Metastatic Breast Carcinoma in the Ovary (tissue), 3 donors: ENCODE results near the gene MEI1.

GRCh38 chr22:41696662-41697751 is 2.3 kb upstream of the MEI1 start:
- PRO-cap, 3 experiments: no peak in any of the 3 experiments

DNA sequence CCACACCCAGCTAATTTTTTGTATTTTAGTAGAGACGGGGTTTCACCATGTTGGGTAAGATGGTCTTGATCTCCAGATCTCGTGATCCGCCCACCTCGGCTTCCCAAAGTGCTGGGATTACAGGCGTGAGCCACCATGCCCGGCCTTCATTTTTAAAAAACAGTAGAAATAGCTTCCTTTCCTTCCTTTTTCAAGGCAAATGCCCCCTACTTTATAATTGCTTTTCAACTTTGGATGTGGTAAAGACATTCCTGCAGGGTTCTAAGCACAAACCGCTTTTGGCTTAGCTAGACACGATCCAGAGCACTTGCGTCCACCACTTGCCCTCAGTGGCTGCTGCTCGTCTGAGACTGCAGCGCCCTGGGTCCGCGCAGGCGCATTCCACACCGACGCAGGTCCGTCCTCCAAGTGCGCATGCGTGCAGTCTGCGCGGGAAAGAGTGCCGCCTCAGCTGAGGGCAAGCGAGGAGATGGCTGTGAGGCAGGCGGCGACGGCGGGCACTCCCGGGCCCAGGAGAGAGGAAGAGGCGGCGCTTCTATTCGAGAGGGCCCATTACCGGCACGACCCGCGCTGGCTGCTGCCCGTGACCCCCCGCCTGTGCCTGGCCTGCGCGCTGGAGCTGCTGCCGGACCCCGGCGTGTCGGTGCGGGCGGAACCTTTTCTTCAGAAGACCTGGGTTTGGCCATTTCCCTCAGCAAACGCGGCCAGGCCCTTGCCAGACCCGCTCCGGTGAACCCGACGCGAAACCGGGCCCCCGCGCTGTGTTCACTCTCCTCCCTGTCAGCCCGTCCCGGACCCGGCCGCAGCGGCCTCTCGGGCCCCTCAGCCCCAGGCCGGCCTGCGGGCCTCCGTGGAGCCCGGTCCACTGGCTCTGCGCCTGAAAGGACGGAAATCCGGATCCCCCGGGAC is at the start of gene MEI1:
Gene MEI1 (plus strand): TSS at position 434 of the 909 bp plus-strand sequence.
- PRO-cap, 3 experiments: peak in 1 of 3 experiments; most common minus-strand start position 362 of the sequence (in 1)

- PRO-cap, 3 experiments: no peak in any of the 3 experiments
Measured at GRCh38 chr22:41800820-41801556, 509 bp downstream of the CCDC134 start.

DNA sequence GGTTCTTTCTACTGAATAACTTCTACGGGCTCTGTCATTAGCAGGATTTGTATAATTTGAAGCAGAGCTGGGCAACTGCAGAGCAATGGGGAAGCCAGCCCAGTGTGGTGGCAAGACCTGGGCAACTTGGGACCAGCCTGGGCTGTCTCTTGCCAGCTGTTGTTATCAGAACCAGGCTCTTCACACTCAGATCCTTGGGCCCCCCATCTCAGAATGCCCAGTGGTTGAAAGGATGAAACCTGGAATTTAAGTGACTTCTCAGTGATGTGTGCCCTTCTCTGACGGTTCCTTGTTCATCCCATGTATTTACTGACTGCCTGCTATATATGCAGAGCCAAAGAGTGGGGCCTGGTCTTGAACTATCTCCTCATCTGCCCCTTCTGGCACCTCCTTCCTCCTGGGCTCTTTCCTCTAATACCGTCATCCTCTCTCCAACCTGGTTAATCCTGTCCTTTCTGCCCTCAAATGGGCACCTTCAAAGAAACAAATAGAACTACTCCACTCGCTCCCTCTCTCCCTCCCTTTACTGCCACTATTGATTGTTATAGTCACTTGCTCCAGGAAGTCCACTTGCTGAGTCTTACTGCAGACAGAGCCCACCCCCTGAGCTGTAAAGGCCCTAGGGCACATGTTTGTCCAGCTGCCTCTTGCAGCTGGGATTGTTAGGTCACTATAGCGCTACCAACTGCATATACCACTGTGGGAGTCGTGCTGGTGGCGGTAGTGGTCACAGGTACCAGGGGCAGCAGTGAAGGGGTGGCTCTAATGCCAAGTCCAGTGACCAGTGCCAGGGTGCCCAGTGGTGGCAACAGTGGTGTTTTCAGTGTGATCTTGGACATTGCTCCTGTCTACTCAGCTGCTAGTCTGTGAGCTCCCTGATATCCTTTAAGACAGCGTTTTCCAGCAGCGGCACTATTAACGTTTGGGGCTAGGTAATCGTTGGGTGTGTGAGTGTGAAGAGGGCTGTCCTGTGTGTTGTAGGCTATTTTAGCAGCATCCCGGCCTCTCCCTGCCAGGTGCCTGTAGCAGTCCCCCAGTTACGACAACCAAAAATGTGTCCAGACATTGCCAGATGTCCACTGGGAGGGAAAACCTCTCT is 4.5 kb upstream of the SREBF2 start:
- PRO-cap, 3 experiments: no peak in any of the 3 experiments

- PRO-cap, 3 experiments: no peak in any of the 3 experiments
Measured at GRCh38 chr22:41834279-41834698, 1.4 kb downstream of the SREBF2 start.

GRCh38 chr22:41835987-41837128 is 3.5 kb downstream of the SREBF2 start:
- PRO-cap, 3 experiments: no peak in any of the 3 experiments

DNA sequence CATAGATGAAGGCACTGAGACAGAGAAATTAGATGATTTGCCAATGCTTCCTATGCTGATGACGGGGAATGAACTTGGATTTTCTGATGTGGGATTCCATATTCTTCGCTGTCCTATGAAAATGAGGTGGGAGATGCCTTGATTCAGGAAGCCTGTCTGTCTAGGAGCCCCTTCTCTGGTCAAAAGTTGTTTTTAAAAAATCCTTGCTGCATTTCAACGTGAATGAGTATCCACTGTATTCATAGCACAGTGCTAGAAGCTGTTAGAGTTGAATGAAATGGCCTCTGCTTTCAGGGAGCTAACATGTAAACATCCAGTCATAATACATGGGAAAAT is 12.3 kb downstream of the SREBF2 start:
- PRO-cap, 3 experiments: no peak in any of the 3 experiments

DNA sequence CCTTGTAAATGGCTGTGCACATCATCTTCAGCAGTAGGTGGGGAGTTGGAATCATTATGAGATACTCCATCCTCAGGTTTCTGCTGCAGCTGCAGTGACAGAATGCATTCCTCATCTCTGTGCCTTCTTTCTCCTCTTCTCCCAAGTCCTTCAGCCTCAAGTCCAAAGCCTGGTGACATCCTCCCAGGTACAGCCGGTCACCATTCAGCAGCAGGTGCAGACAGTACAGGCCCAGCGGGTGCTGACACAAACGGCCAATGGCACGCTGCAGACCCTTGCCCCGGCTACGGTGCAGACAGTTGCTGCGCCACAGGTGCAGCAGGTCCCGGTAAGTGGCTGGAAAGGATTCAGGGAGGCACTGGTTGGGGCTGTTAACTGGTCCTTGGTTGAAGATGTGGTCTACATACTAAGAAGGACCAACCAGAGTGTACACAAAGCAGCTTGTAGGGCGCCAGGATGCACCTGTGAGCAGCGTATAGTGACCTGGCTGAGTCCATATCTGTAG is 35.6 kb downstream of the SREBF2 start:
- PRO-cap, 3 experiments: no peak in any of the 3 experiments

DNA sequence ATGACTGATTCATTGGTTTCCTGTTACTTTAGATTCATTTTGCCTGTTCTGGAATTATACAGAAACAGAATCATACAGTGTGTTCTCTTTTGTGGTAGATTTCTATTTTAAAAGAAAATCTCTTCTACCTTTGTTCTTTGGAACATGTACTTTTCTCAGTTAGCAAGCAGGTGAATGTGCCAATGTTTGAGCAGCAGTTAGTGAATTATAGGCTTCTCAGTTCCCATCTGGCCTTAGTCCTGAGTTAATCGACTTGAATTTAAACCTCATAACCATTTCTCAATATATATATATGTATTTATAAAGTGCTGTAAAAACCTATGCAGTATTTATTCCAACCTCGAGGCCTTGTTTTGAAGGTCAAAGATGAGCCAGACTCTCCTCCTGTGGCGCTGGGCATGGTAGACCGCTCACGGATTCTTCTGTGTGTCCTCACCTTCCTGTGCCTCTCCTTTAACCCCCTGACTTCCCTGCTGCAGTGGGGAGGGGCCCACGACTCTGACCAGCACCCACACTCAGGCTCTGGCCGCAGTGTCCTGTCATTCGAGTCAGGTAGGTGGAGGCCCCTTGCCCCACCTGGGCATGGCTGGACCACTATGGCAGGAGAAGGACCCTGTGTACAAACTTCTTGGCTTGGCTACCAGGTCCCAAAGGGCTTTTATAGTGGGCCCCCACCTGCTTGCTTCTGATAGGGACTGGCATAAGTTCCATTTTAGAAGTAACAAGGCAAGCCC is 37.8 kb downstream of the SHISA8 start:
- PRO-cap, 3 experiments: no peak in any of the 3 experiments

GRCh38 chr22:41905538-41906204 is 9.2 kb downstream of the SHISA8 start:
- PRO-cap, 3 experiments: no peak in any of the 3 experiments

- PRO-cap, 3 experiments: no peak in any of the 3 experiments
Measured at GRCh38 chr22:42160806-42161736, 30.5 kb upstream of the CYP2D6 start.

DNA sequence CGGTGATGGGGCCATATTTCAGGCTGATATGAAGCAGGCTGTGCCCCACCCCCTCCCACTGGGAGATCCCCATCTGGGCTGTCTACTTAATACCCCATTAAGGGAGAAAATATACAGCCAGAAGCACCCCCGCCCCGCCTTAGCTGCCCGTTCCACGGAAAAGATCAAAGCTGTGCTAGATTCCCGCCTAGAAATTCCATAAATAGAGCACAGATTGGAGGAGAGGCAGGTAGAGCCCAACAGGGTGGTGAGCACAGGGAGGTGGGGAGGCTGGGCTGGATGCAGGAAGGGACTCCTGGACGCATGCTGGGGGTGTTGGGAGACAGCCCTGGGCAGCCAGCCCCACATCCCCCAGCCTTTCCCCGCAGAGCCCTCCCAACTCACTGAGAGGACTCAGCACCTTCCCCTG is 33.6 kb upstream of the TCF20 start:
- PRO-cap, 3 experiments: no peak in any of the 3 experiments

DNA sequence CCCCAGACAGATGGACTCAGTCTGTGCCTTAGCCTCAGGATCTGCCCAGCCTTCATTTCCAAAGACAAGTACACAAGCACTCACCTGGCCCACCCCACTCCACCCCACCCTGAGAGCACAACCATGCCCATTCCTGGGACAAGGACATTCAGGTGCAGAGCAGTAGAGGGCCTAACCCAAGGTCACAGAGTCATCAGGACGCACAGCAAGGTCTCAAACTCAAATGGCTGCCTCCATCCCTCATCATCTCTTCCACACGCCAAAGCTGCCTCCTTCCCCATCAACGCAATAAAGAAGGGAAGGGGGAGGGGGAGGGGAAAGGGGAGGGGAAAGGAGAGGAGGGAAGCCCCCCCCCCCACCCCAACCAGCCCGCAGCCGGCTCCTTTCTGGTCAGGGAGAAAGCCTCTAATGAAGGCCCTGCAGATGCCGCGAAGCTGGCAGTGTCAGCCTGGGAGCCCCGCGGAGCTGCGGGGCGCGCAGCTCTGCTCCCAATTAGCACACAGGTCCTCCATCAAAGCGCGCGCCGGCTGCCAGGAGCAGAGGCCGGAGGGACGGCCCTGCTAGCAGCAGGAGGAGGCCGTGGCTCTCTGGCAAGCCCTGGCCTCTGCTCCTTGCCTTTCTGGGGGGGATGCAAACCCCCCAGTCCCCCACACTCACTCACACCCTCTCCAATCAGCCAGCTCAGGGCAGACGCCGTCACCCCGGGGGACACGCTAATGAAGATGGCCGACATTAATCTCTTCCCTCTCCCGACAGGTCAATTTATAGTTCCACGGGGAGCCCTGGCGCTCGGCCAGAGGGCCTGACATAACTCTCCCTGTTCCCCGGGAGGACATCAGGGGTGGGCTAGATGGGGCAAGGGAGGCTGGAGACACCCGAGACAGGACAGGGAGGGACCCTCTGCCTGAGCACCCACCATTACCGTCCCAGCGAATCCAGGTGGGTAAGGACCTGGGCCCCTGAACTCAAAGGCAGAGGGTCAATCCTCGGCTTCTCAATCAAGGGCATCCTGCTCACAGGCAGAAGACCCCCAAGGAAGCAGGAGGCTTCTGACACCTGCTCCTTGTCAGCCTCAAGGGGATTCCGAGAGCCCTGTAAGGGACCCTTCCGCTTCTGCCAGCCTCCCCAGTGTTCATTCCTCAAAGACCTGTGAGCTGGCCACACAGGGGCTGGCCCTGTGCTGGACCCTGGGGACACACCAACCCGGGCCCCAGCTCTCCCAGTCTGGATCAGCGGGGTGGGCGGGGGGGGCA is 70.5 kb upstream of the TCF20 start:
- PRO-cap, 3 experiments: no peak in any of the 3 experiments

- PRO-cap, 3 experiments: no peak in any of the 3 experiments
Measured at GRCh38 chr22:42376655-42377151, 55.5 kb downstream of the NFAM1 start.

DNA sequence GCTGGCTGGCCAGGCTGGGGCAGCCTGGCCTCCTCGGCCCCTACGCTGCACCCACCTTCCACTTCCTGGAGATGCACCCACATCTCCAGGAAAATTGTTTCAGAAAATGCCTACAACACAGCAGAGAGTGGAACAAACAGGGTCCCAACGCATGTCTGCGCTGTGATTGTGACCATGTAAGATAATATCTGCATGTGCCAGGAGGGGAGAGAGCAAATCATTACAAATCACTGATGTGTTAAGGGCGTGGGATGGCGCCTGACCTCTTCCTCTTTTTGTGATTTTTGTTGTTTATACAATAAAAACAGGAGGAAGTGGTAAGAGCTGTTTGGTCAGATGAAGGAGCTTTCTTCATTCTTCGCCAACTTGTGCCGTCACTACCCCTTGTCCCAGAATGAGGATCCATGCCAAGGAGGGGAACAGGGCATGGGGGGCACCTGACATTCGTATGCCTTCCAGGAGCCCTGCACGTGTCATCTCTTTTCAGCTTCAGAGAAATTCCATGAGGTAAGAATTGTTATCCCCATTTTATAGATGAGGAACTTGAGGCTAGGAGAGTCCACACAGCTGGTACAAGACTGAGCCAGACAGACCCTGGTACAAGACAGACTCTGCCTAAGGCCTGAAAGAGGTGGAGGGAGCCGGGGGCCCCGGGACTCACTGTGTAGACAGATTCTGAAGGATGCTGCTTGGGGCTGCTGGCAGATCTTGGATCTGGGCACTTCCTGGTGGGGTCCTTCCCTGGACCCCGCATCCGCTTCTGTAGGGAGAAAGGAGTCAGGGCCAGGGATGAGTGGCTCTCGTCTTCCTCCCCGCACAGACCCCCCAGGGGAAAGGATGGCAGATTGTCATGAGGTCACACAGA is 34.8 kb downstream of the NFAM1 start:
- PRO-cap, 3 experiments: peak in 1 of 3 experiments; most common minus-strand start position 176 of the sequence (in 1)

- PRO-cap, 3 experiments: no peak in any of the 3 experiments
Measured at GRCh38 chr22:42412609-42413526, 19.3 kb downstream of the NFAM1 start.

GRCh38 chr22:42437379-42438375 is 5.5 kb upstream of the NFAM1 start:
- PRO-cap, 3 experiments: peak in 1 of 3 experiments; most common plus-strand start chr22:42438167 (in 1); most common minus-strand start chr22:42438053 (in 1)

DNA sequence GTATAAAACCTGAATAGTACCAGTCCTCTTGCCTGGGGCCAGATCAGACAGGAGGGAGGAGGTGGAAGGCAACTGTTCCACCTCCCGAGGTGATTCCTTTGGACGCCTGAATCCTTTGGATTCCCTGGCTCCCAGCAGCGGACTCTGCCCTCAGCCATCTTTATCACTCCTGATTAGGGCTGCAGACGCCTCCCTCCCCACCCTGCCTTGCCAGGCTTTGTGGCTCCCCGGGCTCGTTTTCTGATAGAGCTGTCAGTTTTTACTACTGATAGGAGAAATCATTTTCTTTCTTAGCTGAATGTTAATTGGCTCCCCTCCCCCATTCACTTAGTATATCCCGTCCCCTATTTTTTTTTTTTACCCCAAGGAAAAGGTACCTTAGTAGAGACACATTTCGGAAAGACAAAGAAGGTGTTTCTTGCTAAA is 27.5 kb upstream of the NFAM1 start:
- PRO-cap, 3 experiments: no peak in any of the 3 experiments

DNA sequence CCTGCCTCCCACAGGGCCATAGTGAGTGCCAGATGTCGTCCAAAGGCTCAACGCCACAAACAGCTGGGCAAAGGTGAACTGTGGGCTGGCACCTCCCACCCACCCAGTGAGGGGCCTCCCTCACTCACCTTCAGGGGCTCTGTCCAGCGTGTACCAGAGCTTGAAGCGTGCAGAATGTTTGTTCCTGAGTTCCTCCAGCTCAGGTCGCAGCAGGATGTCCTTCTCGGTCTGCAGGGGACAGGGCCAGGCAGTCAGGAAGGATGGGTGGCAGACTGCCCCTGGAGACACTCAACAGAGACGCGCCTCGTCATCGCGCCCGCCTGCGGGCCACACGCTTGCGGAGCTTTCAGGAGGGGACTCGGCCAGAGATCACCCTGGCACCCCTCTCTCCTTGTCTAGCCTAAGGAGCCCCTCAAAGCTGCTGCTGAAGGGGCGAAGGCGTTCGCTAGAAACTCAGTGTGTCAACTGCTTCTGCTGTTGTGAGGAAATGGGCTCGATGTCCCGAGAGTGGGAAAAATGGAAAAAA is 9.0 kb upstream of the POLDIP3 start:
- PRO-cap, 3 experiments: no peak in any of the 3 experiments

GRCh38 chr22:42626984-42627713 is 12.5 kb upstream of the POLDIP3 start:
- PRO-cap, 3 experiments: no peak in any of the 3 experiments